ENCODE measurements around the genes UXT and EBP.

- PRO-cap: no peak
Observed at GRCh38 chrX:47200352-47201045, 6.9 kb downstream of the UBA1 start.

- PRO-cap: no peak
Observed at GRCh38 chrX:47225492-47226111, 7.1 kb downstream of the CDK16 start.

GRCh38 chrX:47315991-47316872, 54.1 kb upstream of the ZNF157 start:
- PRO-cap: no peak

DNA sequence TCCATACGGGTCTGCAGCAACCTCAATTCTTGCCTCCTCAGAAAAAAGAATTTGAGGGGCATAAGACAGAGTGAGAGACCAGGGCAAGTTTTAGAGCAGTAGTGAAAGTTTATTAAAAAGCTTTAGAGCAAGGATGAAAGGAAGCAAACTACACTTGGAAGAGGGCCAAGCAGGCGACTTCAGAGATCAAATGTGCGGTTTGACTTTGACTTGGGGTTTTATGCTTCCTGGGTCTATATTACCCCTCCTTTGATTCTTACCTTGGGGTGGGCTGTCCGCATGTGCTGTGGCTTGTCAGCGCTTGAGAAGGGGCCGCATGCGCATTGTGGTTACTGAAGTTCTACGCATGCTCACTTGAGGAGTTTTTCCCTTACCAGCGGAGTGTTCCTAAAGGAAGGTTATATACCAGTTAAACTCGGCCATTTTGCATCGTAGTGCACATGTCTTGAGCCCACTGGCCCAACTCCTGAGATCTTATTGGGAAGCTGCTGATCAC, 9.8 kb downstream of the ZNF157 start:
- PRO-cap: no peak

DNA sequence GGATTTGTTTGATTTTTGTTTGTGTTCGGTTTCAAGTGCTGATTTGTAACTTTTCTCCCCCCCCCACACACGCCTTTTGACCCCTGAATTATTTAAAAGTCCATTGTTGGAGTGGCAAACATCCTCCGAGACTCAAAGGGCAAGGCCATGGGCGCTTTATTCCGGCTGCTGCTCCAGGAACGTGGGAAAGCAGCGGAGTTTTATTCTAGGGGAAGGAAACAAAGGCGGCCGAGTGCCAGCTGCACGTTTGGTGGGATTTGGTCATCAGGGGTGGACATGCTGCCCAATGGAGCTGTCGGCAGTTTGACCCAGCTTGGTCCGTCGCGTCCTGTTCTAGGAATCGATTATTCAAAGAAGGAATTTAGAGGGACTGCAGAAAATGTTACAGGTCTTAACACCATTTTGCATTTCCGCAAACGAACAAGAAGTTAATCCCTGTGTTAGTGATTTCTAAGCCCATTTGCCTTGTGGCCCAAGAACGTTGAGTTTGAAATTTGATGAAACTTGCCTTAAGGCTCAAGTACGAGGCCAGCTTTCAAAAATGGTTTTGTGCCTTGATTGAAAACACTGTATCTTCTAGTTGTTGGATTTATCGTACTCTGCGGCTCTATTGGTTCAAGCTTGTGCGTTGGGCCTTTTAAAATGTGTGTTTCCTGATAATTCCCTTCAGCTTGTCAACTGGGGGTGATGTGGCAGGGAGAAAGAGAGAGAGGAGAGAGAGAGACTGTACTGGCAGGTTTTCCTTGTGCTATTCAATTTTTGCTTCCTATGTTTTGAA, 625 bp upstream of the ZNF41 start:
- PRO-cap: no peak

- PRO-cap: no peak
Observed at GRCh38 chrX:47574527-47574984, 7.7 kb upstream of the TIMP1 start.

- PRO-cap: unidirectional peak, plus-strand start at chrX:47658695; unidirectional peak, plus-strand start at chrX:47658853; bidirectional peak, plus-strand start at chrX:47659282, minus-strand start at chrX:47659112
Observed at GRCh38 chrX:47658237-47659747, at the start of gene UXT. UXT (minus strand) TSS chrX:47659180.

DNA sequence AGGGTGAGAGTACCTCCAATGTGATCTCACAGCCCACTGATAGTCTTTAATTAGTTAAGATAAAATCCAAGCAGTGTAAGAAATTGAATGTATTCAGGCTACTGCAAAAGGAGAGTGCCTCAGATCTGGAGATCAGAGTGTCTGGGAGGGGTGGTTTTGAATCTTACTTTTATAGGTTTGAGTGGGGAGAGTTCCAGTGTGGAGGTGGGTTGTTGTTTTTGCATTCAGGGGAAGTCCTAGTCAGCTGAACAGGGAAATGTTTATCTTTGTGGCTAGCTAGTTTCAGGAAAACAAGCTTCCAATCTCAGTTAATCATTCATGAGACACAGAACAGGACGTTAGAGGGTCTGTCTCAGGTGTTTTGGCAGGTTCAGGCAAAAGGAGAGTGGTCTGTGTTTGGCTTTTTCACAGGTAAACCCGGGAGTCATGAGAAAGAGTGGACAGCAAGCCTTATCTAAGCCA, 26.0 kb downstream of the ZNF81 start:
- PRO-cap: no peak

DNA sequence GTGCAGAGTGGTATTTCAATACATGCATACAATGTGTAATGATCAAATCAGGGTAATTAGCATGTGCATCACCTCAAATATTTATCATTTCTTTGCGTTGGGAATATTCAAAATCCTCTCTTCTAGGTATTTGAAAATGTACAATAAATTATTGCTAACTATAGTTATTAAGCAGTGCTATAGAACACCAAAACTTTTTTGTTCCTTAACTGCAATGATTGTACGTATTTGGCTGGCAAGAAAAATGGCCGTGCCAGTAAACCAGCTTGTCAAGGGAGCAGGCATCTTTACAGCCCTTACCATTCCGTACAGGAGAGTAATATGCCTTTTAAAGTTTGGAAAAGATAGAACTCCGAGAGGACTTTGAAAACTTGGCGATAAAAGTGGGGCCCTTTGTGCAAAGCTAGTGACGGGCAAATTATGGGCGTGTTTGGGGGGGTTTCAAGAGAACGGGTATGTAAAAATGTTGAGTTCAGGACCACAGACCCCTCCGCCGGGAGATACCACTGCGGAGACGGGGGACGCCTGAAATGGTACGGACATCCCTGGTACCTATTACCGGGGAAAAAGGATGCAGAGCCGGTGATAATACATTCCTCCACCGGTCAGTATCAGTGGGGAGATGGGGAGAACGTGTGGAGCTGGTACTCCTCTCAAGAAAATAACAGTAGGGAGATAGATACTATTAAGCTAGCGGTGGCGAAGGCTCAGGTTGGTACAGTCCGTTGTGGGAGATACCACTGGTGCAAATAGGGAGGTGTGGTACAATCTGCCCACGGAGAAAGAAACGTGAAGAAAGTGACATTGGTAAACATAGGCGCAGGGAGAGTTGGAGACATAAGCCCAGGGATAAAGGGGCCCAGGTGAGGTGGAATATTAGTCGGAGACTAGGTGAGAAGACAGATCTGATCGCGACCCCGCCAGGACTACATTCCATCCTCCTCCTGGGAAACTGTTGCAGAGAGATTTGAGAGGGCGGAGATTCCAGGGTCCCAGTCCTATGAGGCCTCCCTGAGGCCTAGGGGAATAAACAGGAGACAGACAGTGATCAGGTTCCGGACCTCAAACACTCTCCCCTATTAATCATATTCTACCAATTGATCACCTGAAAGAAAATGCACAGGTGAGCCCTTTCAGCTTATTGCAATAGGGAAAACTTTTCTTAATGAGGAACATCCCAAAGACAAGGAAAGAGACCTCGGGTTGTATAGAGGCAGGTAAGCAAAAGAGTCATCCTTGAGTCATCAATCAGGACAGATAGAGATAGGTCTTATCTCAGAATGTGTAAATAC, 14.5 kb downstream of the SPACA5 start:
- PRO-cap: no peak

DNA sequence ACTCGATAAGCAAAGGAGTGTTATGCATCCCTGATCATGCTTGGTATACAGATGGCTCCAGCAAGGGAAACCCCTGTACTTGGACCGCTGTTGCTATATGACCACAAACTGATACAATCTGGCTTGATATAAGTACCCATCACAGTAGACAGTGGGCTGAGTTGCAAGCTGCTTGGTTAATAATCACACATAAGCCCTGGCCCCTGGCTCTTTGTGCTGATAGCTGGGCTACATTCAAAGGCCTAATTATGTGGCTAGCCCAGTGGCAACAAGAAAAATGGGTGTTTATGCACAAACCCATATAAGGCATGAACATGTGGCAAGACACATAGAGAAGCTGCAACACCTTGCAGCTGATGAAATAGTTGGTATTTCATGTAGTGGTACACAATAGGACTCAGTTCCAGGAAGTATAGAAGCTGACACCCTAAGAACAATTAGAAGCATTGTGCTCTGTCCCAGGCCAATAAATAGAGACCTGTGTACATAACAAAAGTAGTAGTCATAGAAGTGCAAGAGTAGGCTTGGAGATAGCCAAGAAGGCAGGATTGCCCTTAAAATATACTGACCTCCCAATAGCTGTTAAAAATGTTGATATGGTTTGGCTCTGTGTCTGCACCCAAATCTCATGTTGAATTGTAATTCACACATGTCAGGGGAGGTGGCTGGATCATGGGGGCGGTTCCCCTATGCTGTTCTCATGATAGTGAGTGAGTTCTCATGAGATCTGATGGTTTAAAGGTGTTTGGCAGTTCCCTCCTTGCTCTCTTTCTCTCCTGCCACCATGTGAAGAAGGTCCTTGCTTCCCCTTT, 14.7 kb upstream of the ZNF630 start:
- PRO-cap: no peak

GRCh38 chrX:48465263-48465838, 4.7 kb downstream of the SLC38A5 start:
- PRO-cap: no peak

DNA sequence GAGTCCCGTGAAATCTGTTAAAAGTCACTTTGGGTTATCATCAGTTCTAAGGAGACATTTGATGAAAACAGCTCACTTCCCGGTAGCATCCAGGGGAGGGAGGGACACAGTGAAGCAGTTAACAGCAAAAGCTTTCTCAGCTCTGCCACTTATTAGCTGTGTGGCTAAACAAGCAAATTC, 2.9 kb upstream of the FTSJ1 start:
- PRO-cap: no peak

GRCh38 chrX:48476698-48477077, 689 bp downstream of the FTSJ1 start:
- PRO-cap: no peak

DNA sequence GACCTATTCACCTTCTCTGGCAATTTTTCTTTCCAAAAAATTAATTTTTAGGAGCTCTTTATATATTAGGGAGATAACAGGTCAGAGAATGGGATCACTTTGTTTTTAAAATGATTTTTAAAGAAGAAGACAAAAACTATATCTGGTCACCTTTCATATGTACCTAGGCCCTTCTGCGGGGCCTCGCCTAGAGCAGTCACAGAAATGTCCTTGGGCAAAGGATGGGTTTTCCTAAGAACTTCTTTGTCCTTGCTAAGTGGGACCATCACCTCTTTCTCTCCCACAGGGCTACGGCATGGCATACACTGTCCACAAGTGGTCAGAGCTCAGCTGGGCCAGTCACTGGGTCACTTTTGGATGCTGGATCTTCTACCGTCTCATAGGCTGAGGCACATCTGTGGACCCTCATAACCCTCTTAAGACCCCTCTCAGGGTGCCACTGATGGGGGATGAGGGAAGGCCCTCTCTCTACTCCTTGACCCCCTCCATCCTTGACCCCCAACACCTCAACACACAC, 1.5 kb upstream of the EBP start:
- PRO-cap: no peak

- PRO-cap: bidirectional peak, plus-strand start at chrX:48521859, minus-strand start at chrX:48521568
Observed at GRCh38 chrX:48521763-48522448, at the start of gene EBP. EBP (plus strand) TSS chrX:48521808.

DNA sequence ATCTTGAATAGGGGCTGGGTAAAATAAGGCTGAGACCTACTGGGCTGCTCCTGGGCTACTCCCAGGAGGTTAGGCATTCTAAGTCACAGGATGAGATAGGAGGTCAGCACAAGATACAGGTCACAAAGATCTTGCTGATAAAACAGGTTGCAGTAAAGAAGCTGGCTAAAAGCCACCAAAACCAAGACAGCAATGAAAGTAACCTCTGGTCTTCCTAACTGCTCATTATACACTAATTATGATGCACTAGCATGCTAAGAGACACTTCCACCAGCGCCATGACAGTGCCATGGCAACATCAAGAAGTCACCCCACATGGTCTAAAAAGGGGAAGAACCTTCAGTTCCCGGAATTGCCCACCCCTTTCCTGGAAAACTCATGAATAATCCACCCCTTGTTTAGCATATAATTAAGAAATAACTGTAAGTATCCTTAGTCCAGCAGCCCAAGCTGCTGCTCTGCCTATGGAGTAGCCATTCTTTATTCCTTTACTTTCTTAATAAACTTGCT, 3.2 kb upstream of the WAS start:
- PRO-cap: no peak

DNA sequence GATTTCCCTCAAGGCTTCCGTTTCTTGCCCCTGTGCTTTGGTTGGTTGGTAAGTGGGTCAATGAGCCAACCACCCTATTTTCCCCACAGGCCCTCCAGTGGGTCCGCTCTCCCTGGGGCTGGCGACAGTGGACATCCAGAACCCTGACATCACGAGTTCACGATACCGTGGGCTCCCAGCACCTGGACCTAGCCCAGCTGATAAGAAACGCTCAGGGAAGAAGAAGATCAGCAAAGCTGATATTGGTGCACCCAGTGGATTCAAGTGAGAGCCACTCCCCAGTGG, 3.0 kb downstream of the WAS start:
- PRO-cap: no peak

- PRO-cap: no peak
Observed at GRCh38 chrX:48787469-48788497, 1.4 kb downstream of the GATA1 start.

DNA sequence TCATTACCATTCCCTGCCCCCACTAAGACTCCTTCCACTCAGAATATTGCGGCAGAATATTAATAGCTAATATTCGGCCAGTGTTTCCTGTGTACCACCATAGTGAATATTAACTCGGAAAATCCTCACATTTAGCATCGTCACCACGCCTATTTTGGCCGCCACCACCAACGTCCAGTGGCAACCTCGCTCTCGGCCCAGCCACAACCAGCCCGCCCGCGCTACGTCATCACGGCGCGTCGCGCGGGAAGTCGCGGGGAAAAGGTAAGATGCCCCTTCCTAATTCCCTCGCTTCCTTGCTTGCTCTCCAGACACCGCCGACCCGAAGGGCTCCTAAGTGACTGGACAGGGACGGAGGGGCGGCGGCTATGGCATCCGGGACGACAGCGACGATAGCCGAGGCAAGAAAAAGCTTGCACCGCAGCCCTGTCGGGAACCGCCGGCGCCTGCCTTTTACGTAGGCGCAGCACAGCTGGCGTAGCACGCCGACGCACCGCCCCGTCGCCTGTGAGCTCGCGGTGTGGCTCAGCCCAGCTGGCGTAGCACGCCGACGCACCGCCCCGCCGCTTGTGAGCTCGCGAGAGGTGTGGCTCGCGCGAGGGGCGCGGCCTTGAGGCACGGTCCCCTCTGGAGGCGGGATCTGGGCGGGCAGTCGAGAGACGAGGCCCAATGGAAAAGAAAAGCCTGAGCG, 554 bp upstream of the HDAC6 start:
- PRO-cap: bidirectional peak, plus-strand start at position 237 of the sequence, minus-strand start at position 205 of the sequence; unidirectional peak, minus-strand start at position 326 of the sequence; unidirectional peak, minus-strand start at position 455 of the sequence; unidirectional peak, minus-strand start at position 507 of the sequence; bidirectional peak, plus-strand start outside the sequence, minus-strand start at position 569 of the sequence

DNA sequence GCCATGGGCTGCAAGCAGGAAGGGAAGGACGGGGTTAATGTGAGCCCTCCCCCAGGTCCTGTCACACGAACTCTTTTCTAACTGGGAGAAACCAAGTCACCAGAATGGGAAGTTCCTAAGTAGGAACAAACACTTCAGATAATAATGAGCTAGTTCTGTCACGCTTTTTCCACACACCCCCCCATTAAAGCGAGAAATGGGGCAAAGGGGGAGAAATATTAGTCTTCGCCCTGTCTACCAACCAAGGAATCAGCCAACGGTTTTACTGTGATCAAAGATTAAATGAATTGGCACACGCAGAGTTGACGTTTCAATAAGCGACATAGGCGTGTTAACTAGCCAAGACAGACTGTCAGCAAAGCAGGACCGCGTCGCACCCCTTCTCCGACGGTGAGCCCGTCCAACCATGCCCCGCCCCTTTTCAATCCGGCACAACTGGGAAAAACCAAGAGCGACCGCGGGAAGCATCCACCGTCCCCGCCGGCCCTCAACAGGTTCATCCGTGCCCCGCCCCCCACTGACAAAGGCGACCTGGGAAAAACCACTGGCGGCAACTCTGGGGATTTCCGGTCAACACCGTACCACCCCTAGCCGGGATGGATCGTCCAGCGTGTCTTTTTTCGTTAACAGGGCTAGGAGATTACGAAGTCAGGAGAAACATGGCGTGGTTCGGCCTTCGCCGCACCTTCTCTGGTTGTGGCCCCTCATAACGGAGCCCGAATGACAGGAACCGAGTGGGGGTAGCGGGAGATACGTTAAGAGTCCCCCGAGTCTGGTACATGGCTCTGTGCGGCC, 520 bp downstream of the TIMM17B start:
- PRO-cap: bidirectional peak, plus-strand start at position 448 of the sequence, minus-strand start at position 485 of the sequence; unidirectional peak, minus-strand start at position 692 of the sequence

All from vermiform appendix (tissue), 1 donor.